Measurements from ENCODE around the gene NFKB1.

DNA sequence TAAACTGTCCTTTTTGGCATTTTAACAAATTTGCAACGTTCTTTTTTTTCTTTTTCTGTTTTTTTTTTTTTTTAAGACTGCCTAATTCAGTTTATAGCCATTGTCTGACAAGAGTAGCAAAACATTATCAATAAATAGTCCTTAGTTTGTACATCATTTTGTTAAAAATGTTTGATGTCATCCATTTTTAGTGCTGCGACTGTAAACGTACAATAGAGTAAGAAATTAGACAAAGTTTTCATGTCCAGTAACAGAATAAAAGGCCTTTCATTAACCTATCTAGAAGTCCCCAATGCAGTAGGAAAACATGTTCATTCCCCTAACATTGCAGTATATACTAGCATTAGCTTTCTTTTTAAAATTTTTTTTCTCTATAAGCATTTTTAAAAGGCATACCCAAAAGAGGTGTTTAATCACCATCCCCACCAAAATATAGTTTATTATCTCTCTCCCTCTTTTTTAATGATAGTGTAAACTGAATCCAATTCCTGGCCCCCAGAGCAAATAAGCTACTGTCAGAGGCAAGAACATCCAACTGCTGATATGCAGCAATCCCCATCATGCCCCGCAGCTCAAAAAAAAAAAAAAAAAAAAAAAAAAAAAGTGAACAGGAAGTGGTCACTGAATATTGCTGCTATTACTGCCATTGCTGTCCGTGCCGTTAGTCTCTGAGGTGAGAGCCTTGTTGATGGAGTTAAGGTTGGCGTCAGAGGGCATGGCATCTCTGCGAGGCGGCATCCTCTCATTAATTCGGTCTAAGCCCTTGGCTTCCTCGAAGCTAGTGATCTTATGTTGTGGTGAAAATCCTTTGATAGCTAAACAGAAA is 321.9 kb downstream of the PPP3CA start:
- PRO-cap, 2 experiments = no peak in any of the 2 experiments

DNA sequence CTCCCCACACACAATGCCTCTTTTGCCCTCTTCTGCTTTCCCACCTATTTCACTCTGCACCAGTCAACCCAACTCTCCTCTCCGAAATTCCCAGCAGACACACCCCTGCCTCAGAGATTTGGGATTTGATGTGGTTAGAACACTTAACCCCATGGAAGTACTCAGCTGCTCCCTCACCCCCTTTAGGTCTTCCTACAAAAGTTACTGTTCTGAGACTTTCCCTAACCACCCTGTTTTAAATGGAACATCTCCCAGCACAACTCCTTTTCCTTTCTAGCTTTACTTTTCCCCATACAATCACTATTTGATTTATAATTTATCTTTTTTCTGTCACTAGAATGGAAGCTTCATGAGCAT is 122.4 kb downstream of the PPP3CA start:
- PRO-cap, 2 experiments = no peak in any of the 2 experiments

DNA sequence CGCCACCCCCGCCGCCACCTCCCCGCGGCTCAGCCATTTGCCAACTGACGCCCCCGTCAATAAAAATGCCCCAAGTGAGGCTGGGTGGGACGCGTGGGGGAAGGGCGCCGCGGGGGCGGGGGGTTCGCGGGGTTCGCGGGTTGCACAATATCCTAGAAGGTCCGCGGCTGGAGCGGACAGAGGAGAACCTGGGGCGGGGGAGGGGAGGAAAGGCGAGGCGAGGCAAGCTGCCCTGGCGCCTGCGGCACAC is 945 bp downstream of the PPP3CA start:
- PRO-cap, 2 experiments = no peak in any of the 2 experiments

DNA sequence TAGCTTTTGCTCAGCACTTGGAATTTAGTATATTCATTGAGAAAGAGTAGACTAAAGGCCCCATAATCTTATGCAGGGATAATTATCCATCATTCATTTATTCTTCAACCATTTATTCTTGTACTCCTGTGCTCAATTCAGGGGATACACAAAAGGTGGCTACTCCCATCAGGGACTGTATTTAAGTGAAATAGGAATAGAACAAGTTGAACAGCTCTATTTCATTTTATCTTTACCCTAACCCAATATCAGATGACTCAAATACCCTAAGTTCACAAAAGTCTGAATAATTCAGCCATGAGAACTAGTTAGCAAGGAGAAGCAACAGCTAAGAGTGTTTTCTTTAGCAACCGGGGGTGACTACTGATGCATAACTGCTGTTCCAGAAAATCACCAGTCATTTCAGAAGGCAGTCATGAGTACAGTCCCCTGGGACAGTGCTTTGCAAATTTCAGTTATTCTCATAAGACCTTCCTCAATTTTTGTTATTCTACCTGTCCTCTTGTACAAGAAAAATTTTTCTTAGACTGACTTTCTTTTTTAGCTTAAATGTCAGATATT is 16.3 kb downstream of the BANK1 start:
- PRO-cap, 2 experiments = no peak in any of the 2 experiments

DNA sequence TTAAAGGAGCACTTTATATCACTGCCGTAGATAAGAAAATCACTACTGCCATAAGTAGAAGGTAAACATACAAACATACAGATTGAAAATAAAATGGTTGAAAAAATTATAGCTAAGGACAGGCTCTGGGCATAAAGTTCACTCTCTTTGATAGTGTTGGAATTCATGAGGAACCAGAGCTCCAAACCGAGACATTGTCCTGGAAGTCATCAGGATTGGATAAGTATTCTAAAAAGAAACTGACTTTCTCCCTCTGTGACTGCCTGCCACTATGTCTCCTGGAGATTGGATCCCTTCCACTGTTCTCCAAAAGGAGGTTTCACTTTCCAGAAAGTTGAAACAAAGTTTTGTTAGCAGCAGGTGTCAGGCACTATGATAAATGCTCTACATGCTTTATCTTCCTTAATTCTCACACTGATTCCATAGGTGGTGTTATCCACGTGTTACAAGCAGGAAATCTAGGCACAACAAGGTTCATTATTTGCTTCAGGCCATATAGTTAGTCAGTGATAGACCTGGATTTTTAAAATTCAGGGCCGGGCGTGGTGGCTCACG is 16.8 kb downstream of the BANK1 start:
- PRO-cap, 2 experiments = no peak in any of the 2 experiments

DNA sequence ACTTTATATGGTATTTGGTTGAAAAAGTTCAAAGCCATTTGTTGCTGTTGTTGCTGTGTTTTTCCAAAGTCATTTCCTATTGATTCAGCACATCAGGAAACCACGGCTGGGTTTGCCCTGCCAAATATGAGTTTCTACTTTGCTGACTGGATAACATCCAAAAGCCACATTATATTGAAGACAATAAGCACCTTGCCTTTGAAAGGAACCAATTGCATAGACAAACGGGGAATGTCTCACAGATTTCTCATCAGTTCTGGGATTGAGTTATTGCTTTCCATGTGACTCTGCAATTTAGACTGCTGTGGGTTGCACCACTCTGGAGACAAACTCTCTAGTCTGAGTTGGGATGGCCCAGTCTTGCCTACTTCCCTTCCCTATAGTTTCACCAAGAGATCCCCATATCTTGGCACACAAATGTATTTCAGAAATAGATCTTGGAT is 206.1 kb downstream of the SLC39A8 start:
- PRO-cap, 2 experiments = no peak in any of the 2 experiments

GRCh38 chr4:102442138-102442551 is 59.0 kb upstream of the NFKB1 start:
- PRO-cap, 2 experiments = no peak in any of the 2 experiments

DNA sequence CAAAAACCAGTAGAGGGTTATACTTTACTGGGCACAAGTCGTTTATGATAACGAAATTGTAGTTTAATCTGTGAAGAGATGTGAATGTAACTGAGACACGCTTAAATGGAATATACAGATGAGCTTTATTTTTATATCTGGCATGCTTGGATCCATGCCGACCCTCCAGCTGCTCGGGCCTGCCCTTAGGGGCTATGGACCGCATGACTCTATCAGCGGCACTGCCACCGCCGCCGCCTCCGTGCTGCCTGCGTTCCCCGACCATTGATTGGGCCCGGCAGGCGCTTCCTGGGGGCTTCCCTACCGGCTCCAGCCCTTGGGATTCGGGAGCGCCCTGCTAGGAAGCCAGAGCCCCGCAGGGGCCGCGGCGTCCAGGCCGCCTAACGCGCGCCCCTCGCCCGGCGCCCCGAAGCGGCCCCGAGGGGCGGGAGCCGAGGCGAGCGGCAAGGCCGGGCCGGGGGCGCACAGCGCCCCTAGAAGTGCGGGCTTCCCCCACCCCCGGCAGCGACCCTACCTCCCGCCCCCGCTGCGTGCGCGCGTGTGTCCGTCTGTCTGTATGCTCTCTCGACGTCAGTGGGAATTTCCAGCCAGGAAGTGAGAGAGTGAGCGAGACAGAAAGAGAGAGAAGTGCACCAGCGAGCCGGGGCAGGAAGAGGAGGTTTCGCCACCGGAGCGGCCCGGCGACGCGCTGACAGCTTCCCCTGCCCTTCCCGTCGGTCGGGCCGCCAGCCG is at the start of gene NFKB1:
Gene NFKB1, plus strand, starts transcription at position 625 of the 732 bp plus-strand sequence.
- PRO-cap, 2 experiments = peak in 1 of 2 experiments; most common plus-strand start position 204 of the sequence (in 1); most common minus-strand start position 216 of the sequence (in 1)

GRCh38 chr4:102551757-102552222 is 50.6 kb downstream of the NFKB1 start:
- PRO-cap, 2 experiments = no peak in any of the 2 experiments

GRCh38 chr4:102781573-102781956 is 20.8 kb upstream of the MANBA start:
- PRO-cap, 2 experiments = peak in 1 of 2 experiments; most common minus-strand start chr4:102781692 (in 1)

DNA sequence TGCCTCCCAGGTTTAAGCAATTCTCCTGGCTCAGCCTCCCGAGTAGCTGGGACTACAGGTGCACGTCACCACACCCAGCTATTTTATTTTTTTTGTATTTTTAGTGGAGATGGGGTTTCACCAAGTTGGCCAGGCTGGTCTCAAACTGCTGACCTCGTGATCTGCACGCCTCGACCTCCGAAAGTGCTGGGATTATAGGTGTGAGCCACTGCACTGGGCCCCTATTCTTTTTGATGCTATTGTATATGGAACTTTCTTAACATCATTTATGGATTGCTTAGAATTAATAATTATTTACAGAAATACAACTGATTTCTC is 29.9 kb upstream of the MANBA start:
- PRO-cap, 2 experiments = no peak in any of the 2 experiments

- PRO-cap, 2 experiments = peak in 2 of 2 experiments; most common minus-strand start chr4:102868882 (in 1)
Observed at GRCh38 chr4:102868567-102868934, 241 bp upstream of the CISD2 start.

DNA sequence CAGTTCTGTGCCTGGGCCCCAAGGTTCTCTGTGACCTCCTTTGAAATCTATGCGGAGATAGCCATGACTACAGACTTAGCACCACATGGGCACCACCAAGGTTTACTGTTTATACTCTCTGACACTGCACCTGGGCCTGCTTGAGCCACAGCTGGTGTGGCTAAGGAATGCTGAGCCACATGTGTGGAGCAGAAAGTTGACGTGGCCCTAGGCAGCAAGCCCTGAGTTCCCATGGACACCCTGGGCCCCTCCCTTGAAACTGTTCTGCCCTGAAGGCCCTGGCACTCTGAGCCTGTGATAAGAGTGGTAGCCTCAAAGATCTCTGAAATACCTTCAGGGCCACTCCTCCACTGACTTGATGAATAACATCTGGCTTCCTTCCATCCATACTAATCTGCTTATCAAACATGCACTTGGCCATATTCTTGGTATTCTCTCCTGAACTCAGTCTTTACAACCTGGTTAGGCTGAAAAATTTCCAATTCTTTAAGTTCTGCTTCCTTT is 7.9 kb downstream of the SLC9B1 start:
- PRO-cap, 2 experiments = no peak in any of the 2 experiments

GRCh38 chr4:103075743-103075833 is 973 bp downstream of the SLC9B2 start:
- PRO-cap, 2 experiments = no peak in any of the 2 experiments

DNA sequence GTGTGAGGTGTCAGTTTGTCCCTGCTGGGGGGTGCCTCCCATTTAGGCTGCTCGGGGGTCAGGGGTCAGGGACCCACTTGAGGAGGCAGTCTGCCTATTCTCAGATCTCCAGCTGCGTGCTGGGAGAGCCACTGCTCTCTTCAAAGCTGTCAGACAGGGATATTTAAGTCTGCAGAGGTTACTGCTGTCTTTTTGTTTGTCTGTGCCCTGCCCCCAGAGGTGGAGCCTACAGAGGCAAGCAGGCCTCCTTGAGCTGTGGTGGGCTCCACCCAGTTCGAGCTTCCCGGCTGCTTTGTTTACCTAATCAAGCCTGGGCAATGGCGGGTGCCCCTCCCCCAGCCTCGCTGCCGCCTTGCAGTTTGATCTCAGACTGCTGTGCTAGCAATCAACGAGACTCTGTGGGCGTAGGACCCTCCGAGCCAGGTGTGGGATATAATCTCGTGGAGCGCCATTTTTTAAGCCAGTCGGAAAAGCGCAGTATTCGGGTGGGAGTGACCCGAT is 57.4 kb upstream of the CENPE start:
- PRO-cap, 2 experiments = no peak in any of the 2 experiments

- PRO-cap, 2 experiments = no peak in any of the 2 experiments
Observed at GRCh38 chr4:104593292-104593594, 98.5 kb upstream of the CXXC4 start.

DNA sequence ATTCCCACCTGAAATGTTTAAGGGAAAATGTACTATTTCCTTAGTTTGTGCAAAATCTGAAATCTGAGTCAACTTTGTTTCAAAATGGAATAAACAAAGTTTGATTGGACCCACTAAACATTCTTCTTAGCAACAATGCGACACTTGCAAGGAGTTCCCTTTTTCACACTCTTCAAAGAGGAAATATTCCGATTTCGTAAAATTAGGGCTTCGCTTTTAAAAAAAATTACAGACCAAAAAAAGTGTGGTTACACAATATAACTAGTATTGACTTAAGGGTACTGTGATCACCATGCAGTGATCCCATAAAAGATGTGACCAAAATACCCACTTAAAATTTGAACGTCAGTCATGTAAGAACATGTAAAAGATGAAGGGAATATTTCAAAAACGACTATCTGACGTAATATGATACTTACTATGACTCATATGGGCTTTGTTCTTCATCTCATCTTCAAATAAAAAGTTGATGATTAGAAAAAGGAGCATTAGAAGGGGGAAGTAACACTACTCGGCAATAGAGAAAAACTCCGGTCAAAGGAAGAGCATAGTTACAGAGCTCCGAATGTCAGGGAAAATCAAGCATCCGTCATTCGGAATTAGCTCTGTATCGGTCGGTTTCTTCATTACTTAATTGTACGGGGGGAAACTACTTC is 1.5 kb upstream of the TET2 start:
- PRO-cap, 2 experiments = peak in 1 of 2 experiments; most common plus-strand start position 517 of the sequence (in 1)

GRCh38 chr4:105157785-105158418 is 11.2 kb downstream of the TET2 start:
- PRO-cap, 2 experiments = no peak in any of the 2 experiments

DNA sequence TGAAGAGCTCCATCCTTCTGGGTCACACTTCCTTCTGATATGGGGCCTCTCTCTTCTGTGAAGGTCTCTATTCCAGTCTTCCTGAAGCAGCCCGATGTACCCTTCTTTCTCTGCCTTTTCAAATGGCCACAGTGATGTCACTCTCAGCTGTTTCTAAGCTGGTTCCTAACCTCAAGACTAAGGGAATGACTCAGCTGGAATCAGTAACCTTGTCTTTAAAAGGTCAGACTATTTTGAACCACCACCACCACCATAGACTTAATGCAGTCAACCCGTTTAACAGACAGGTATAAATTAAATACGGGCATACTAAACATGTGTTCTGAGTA is 121.1 kb downstream of the PPA2 start:
- PRO-cap, 2 experiments = no peak in any of the 2 experiments

GRCh38 chr4:105710515-105711069 is 2.0 kb downstream of the GSTCD start:
- PRO-cap, 2 experiments = no peak in any of the 2 experiments

All from cerebral cortex (tissue), 2 donors.